Measurements from ENCODE around the gene PCNX2.

GRCh38 chr1:231612512-231613296 lies 13.9 kb upstream of the DISC1 start:
- PRO-cap: no peak

DNA sequence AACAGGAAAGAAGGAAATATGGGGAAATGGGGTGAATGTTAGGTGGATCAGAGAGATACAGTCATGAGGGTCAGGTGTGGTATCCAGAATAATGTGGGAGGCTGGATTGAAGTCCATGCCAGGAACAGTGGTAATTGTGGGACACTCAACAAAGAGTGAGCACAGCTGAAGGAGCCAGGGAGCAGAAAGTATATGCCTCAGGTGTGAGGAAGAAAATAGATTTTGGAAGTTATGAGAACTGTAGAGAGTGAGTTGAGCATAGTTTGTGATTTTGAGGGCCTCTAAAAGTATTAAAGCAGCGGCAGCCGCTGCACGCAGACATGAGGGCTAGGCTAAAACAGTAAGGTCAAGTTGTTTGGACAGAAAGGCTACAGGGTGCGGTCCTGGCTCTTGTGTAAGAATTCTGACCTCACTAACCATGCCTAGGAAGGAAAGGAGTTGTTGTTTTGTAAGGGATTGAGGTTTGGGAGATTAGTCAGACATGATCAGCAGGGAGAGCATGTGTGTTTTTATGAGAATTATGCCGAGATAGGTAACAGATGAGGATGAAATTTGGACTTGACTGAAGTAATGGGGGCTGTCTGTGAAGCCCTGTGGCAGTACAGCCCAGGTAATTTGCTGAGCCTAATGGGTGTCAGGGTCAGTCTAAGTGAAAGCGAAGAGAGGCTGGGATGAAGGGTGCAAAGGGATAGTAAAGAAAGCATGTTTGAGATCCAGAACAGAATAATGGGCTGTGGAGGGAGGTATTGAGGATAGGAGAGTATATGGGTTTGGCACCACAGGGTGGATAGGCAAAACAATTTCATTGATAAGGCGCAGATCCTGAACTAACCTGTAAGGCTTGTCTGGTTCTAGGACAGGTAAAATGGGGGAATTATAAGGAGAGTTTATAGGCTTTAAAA lies 205.6 kb downstream of the DISC1 start:
- PRO-cap: no peak

GRCh38 chr1:231919439-231919638 lies 292.7 kb downstream of the DISC1 start:
- PRO-cap: unidirectional peak, plus-strand start at chr1:231919504

DNA sequence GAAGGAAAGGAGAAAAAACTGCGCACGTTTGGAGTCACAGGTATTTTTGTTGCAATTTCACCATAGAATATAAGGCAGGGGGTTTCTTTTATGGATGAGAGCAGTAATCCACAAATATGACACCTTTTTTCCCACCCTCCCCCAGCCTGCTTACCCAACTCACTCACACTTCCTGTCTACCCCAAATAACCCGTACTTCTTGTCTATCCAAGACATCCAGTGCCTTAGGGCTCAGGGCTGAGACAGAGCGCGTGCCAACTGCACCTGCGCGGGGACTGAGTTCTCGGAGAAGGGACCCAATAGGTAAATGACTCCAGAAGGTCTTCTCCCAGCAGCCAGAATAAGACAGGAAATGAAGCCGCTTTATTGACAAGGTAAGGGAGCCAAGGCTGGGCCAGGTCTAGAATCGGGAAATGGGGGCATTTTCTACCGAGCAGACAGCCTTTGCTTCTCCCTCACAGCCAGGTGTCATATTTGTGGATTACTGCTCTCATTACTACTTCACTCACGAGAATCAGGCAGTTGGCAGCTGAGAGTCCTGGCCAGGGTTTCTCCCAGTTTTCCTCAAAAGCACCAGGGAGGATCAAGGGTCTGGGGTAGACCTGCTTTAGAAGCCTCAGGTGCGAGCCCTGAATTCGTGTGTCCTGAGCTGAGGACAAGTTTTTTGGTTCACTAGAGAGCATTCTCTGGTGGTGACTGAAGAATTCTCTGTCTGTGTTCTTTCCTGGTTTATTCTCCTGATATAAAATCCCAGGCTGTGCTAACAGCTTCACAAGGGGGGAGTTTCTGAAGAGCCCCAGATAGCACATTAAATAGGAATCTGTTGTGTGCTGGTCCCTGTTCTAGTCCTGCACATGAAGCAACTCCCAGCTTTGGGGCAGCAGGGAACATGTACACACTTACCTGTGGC lies 368.8 kb downstream of the SIPA1L2 start:
- PRO-cap: no peak

DNA sequence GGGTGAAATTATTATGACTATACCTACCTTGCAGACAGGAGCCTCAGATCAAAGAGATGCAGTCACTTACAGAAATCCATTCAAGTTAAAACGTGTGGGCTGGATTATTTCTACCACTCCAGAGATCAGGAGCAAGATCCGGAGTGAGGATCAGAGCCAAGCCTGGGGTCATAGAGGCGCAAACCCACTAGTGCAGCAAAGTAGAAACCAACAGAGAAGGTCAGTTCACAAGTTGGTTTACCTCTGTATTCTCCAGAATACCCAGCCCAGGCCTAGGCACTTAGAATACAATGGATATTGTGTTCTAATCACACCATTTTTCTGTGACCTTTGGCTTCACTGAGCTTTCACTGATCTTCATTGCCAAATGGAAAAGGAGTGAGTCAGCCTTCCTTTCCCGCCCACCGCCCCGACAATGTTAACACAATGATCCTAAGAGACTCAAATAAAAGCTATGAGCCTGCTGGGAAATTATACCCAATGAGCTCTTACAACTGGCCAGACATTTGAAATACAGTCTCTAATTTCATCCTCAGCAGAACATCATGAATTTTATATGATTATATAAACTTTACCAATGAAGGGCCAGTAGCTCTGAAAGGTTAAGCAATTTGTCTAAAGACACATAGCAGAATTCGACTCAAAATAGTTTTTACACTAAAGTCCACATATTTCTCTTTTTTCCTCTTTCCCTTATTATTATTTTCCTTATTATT lies 252.6 kb downstream of the SIPA1L2 start:
- PRO-cap: bidirectional peak, plus-strand start at position 473 of the sequence, minus-strand start at position 420 of the sequence

DNA sequence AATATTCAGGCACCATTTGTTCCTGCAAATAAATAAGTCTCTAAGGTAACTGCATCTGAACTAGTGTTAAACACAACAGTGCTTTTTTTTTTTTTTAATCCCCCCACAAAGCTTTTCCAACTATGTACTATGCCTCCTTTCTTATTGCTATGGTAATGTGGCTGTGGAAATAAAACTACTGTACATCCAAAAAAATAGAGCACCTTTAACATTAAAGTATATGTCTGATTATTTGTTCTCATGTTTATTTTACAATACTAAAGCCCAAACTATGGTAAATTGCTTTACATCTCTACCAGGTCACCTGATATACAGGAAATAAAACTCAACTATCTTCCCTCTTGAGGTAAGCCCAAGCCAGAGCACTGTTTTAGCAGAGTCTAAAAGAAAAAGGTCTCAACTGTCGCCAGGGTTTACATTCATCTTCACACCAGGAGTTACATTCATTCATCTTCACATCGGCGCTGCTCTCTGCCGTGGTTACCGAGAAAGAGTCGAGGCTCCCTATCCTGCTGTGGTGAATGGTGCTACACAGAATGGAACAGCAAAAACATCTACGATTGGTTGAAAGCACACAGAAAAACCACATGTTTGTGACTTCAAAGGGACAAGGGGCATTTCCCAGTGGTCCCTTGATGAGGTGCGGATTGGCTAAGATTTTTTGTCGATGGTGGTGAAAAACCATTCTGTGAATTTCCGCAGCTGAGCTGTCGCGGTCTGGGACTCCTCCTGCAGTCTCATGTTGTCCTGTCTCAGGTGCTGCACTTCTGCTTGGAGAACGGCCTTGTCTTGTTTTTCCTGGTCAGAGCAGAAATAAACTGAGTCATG lies 231.2 kb downstream of the SIPA1L2 start:
- PRO-cap: no peak

GRCh38 chr1:232571597-232572080 lies 58.3 kb downstream of the SIPA1L2 start:
- PRO-cap: no peak

GRCh38 chr1:232624819-232625163 lies 5.1 kb downstream of the SIPA1L2 start:
- PRO-cap: no peak

GRCh38 chr1:232628036-232628481 lies 1.9 kb downstream of the SIPA1L2 start:
- PRO-cap: bidirectional peak, plus-strand start at chr1:232628261, minus-strand start at chr1:232628178

DNA sequence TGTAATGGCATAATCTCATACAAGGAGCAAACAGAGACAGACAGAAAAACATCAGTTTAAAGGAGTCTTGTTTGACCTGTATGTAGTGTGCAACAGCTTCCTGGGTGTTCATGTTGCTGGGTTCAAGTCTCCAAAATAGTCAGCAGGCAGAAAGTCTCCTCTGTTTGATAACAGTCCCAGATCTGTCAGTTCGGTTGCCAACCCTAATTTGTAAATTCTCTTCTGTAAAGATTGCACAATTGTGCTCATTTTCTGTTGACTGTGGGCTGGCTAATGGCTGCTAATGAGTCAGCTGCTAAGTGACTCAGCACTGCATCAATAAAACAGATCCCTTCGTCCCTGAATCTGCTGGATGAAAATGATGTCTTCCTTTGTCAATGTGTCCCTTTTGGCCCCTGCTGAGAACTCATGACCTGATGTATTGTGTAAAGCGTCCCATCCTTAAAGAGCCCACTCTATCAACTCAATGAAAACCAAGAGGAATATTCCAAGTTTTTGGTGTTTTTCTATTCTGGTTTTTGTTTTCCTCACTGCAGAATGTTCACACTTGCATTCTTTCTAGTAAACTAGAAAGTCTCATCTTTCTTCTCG lies 74.8 kb upstream of the SIPA1L2 start:
- PRO-cap: no peak

- PRO-cap: no peak
Measured at GRCh38 chr1:232903972-232904587, 46.3 kb upstream of the NTPCR start.

DNA sequence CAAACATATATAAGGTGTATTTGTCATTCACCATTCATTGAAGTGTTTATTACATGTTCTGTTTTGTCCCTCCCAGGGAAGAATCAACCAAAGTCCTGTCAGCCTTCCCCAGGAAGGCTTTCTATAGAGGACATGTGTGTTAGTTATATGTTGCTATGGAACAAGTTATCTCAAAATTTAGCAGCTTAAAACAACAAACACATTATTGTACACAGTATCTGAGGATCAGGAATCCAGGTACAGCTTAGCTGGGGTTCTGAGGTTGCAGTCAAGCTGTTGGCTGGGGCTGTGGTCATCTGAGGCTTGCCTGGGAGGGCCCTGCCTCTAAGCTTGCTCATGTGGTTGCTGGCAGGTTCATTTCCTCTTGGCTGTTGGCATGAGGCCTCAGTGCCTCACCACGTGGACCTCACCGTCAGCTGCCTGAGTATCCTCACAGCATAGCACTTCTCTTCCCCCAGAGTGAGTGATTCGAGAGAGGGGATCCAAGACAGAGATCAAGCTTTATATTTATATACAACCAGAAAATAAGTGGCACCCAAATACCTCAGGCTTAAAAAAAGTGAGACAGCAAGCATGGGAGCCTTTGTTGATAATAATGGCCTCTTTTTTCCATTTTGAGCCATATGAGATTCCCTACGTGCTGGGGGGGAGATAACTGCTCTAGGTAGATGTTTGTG lies 18.5 kb downstream of the NTPCR start:
- PRO-cap: no peak

DNA sequence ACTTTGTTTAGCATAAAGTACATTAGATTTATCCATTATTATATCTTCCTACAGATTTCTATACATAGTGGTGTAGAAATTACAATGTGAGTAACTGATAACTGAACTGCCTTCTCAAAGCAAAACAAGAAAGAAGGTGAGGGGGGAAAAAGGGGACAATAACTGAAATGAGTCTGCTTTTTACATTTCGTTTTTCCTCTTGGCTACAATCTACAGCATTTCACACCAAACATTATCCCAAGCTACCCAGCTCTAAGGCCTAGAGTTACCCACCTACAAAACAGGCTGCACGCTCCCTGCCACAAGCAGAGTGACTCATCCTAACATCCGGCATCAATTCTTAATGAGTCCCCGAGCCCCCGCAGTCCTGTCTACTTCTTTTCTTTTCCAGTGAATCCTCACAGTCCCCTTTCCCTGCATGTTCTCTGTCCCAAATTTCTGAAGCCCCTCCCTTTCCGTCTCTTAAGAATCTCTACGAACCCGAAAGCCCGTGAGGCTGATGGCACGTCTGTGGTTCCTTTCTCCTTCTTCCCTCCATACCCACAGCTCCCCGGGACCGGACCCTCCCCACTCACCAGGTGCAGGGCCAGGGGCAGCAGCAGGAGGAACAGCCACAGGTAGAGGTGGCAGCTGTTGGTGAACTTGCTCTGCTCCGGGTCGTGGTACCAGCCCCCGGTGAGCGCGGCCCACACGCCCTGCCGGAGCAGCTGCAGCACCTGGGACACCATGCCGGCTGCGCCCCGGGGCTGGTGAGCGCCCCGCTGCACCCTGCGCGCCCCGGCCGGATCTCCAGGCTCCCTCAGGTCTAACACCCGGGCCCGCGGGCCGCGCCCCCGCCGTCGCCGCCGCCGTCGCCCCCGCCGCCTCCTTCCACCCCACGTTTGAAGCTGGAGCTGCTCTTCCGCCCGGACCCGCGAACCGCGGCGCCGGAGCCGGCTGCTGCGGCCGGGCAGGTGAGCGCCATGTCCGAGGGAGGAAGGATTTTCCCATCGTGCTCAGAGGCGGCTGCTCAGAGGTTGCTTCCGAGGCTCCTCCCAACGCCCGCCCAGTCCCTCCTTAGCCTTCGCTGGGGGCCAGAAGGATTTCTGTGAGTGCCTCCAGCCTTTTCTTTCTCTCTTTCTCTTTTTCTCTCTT lies at the start of gene PCNX2:
PCNX2 (minus strand) TSS at position 975 of the 1,134 bp plus-strand sequence.
- PRO-cap: no peak

GRCh38 chr1:233373173-233373864 lies 45.8 kb downstream of the MAP3K21 start:
- PRO-cap: no peak

DNA sequence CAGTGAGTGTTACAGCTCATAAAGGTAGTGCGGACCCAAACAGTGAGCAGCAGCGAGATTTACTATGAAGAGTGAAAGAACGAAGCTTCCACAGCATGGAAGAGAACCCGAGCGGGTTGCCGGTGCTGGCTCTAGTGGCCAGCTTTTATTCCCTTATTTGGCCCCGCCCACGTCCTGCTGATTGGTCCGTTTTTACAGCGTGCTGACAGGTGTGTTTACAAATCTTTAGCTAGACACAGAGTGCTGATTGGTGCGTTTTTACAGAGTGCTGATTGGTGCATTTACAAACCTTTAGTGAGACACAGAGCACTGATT lies 68.3 kb downstream of the MAP3K21 start:
- PRO-cap: no peak

- PRO-cap: bidirectional peak, plus-strand start at chr1:233613819, minus-strand start at chr1:233613816; bidirectional peak, plus-strand start at chr1:233613975, minus-strand start at chr1:233613864
Measured at GRCh38 chr1:233613116-233614033, 531 bp upstream of the KCNK1 start.

DNA sequence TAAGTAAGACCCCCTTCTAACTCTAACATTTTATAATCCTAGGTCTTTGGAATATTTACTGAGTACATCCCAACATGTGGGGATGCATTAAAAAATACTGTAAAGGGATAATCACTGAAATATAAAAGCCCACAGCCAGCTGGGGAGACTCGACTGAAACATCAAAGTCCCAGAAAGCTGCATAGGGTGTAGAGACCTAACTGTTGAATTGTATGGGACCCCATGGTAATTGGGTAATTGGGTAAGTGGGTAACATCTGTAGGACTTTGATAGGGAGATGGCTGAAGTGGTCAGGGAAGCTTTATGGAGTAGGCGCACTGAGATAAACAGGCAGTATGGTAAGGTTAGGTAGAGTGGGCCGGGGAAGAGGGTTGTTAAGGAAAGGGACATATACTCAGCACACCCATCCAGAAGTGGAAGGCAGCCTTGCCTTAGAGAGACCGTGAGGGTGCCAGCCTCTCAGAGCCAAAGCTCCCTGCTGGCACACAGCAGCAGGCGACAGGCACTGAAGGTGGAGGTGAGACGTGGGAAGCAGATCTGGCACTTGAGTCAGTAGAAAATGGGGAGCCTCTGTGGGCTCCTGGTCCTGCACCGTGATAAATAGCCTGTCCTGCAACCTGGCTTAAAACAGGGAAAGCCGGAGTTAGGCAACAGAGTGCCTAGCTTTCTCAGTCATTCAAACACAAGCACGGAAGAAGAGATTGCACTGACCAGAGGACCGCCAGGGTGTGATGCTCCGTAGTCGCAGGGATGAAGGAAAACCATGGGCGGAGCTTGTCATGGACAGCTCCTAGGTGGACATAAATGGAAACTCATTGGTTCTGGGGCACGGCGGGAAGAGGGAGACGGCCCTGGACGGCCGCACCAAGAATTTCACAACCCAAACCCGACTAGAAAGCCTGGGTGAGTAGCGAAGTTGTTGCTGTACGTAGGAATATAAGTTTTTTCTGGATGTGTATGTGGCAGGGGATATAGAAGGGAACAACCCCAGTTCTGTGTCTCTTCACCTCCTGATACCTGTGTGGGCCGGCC lies 15.4 kb downstream of the KCNK1 start:
- PRO-cap: no peak

- PRO-cap: no peak
Measured at GRCh38 chr1:234356513-234357545, 16.4 kb upstream of the COA6 start.

GRCh38 chr1:234499692-234500175 lies 20.8 kb upstream of the TARBP1 start:
- PRO-cap: bidirectional peak, plus-strand start at chr1:234500017, minus-strand start at chr1:234499929

GRCh38 chr1:234502559-234503209 lies 23.7 kb upstream of the TARBP1 start:
- PRO-cap: no peak

Measured in cardiac septum (tissue), 1 donor.